ENCODE measurements around a stretch of chr10.

DNA sequence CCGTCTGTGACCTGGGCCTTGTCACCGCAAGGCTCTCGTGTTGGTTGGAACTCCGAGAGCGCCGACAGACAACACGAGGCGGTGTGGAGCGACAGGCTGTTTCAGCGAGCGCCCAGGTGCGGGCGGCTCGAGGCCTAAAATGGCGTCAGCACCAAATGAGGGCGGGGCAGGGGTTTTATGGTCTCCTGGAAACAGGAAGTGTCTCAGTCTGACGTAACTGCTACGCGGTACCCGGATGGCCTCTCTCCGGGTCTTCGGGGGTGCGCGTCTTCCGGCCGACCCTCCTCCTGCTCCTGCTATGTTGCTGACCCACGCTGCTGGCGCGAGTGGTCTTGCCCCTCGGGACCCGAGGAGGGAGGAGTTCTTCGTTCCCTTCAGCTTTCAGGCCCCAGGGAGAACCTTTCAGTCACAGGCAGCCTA is 77.1 kb downstream of the GLRX3 start:
- RRBS: no CpG with 5 or more reads among the region's 32 CpGs

DNA sequence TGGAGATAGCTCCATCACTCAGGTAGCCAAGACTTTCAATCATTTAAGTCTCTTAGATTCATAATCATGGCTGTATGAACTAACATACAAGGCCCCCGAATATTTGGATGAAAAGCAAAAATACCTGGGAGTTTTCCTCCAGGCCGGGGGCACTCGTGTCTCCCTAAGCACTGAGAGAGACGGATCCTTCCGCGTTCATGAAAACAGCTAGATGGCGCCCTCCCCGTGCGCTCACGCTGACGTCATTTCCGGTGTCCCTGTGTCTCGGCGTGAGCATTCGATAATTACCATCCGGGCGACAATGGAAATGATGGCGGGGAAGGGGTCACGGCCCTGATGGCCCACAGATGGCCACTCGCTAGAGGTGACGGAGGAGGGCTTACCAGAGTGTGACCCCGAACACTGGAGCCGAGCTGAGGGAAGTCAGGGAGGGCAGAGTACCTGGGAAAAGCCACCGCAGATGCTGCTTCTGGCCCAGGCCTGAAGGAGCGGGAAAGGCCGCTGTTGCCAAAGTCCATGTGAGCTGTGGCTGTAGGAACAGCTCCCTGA is 223.0 kb downstream of the TCERG1L start:
- RRBS: no CpG with 5 or more reads among the region's 26 CpGs

DNA sequence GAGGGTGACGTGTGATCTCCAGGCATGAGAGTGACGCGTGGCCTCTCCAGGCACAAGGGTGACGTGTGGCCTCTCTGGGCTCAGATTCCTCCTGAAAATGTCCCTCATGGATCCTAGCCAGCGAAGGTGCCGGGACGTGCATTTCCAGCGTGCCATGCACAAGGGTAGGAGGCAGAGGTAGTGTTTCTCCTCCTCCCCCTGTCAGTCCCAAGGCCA is 164.5 kb upstream of the TCERG1L start:
- RRBS: no CpG with 5 or more reads among the region's 8 CpGs

DNA sequence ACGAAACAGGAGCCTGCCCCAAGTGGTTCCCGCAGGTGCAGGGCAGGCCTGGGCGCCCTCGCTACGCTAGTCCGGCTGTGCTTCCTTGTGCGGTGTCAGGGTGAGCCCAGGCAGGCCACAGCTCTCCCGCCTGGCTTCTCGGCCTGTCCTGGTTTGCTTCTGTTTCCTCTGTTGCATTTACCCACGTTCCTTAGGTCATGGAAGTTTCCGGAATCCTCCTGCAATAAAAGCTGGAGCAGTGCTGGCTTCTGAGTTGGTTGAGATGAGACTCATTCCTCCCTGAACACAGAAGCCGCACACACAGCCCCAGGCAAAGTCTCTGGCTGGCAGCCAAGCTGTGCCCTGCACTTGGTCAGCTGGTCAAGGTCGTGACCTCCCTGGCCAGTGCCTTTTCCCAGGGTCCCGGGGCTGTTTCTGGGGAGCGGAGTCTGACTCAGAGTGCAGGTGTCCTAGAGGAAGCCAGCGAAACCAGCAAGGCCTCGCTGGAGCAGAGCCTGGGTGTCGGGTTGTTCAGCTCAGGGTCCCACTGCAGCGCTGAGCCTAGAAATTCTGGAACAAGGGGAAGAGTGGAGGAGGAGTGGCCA is 245.8 kb upstream of the PPP2R2D start:
- RRBS: no CpG with 5 or more reads among the region's 19 CpGs

DNA sequence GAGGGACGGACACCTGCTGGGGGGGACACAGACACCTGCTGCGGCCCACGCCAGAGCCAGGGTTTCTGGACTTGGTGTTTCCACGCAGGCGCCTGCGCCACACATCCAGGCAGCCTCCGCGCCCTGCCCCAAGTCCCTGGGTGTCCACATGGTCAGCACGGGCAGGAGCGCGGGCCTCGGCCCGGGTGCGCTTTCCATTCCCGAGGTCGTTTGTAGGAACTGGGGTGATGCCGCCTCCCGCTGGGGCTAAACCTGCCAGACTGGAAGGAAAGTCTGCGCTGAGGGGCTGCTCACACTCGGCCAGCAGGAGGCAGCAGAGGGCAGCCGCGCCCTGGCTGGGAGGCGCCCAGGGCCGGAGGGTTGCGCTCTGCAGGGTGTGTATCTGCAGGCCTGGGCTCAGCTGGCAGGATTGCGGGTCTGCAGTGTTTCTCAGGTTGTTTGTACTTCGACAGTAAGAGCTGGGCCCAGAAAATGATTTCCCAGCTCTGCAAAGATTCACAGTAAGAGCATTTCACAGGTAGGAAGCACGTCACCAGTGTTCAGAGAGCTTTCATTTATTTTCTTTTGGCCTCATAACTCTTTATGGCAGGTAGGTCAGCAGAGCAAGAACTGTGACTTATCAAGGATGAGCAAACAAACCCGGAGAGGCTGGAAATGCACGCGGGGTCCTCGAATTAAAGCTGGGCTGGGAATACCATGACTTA is 15.4 kb upstream of the PPP2R2D start:
- RRBS: no CpG with 5 or more reads among the region's 32 CpGs

GRCh38 chr10:132248783-132249552 is 58.8 kb downstream of the STK32C start:
- RRBS: 93% methylated on average over 5 of the region's 32 CpGs

GRCh38 chr10:132306667-132307040 is 1.1 kb downstream of the STK32C start:
- RRBS: 48% methylated on average over 4 of the region's 13 CpGs

GRCh38 chr10:132308025-132309327 is 726 bp upstream of the STK32C start:
- RRBS: 2% methylated on average over 28 of the region's 114 CpGs

GRCh38 chr10:132320028-132320449 is 12.0 kb upstream of the LRRC27 start:
- RRBS: no CpG with 5 or more reads among the region's 6 CpGs

GRCh38 chr10:132375023-132375979 is 21.7 kb upstream of the PWWP2B start:
- RRBS: no CpG with 5 or more reads among the region's 28 CpGs

- RRBS: 72% methylated on average over 11 of the region's 51 CpGs
Measured at GRCh38 chr10:132388700-132389934, 7.9 kb upstream of the PWWP2B start.

DNA sequence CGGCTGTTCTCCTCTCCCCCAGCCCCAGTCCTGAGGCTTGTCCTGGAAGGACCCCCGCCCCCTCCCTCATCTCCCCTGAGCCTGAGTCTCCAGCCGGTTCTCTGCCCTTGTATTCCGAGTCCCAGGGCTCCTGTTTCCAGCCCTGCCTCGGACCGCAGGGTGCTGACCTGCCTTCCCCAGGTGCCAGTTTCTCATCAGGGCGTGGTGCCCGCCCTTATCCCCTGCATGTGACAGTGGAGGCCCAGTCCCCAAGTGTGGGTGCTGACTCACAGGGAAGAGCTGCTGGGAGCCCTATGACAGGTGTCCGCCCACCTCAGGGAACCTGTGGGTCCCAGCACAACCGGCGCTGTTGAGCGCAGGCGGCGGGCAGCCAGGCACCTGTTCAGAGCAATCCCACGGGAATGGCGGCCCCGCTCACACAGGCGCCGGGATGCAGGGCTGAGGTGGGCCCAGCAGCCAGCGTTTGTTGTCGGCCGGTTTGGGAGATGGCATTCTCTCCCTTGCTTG is 2.0 kb downstream of the PWWP2B start:
- RRBS: 90% methylated on average over 14 of the region's 22 CpGs

DNA sequence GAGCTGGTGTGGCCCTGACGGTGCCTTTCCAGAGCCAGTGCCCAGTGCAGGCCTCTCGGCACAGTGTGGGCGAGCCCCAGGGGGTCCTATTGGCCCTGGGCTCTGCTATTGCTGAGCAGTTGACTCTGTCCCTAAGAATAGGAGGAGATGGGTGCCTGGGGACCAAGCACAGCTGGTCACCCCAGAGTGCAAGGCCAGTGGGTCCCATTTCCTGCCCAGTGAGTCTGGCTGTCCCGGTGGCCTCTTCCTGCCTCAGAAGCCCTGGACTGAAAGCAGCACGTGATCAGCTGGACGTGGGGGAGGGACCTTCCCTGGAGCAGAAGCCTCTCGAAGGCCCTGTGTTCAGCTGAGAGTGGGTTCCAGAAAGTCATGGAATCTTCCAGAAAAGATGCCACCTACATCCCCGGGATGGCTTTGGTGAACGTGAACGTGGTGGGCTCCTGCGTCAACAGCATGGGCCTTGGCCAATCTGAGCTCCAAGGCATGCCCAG is 42.0 kb downstream of the PWWP2B start:
- RRBS: no CpG with 5 or more reads among the region's 11 CpGs

DNA sequence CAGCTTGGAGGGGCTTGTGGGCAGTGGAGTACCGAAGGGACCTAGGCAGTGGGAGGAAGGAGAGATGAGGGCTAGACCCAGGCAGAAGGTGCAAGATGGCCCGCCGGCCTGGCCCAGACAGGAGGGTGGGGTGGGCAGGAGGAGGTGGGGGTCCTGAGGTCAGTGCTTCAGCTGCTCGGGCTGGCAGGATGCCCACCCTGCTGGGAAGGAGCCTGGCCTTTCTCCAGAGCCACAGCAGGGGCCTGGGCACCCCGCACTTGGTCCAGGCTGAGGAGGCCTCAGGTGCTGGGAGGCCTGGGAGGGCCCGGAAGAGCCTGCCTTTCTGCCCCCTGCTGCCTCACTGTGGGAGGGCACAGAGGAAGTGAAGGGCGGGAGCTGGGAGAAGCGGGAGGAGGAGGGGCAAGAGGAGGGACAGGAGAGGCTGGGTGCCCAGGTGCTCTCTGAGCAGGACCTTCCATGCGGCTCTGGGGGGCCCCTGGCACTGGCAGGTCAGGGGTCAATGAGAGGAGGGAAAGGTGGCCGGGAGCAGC is 49.7 kb downstream of the PWWP2B start:
- RRBS: 8% methylated on average over 1 of the region's 10 CpGs

DNA sequence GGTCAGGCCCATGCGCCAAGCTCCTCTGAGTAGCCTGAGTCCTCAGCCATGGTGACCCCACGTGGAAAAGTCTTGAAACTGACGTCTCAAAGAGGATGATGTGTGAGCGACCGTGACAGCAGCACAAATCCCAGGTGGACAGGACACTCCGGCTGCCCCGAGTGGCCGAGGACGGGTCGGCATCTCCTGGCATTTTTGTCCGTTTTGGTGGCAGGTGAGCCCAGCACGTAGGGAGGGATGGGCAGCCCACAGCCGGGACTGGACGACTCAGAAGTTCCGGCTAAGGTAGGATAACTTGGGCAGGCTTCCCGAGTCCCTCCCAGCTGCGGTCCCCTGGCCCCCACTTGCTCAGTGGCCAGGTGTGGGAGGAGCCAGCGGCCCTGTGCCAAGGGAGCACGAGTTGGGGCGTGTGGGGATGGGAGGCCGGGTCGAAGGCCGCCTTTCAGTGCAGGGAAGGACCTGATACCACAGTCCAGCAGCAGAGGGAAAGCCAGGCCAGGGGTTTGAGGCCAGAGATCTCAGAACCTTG is 58.4 kb downstream of the PWWP2B start:
- RRBS: 72% methylated on average over 3 of the region's 23 CpGs

DNA sequence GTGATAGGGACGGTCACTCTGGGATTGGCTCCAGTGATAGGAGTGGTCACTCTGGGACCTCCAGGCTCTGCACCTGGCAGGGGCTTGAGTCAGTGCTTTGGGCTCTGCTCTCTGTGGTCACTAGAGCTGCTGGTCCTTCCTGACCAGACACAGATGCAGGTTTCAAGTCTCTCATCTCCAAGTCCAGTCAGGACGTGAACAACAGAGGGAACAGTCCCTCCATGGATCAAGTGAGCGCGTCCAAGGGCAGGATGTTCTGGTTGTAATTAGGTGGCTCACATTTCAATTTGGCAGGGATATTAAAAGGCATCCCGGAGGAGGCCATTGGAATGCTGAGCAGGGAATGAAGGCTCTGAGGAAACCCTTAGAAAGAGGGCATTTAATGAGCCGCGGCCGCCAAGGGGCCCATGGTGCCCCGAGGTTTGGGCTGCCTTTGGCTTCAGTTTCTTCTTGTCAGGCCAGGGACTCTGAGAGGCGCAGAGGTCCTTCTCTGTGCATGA is 30.9 kb upstream of the INPP5A start:
- RRBS: no CpG with 5 or more reads among the region's 10 CpGs

DNA sequence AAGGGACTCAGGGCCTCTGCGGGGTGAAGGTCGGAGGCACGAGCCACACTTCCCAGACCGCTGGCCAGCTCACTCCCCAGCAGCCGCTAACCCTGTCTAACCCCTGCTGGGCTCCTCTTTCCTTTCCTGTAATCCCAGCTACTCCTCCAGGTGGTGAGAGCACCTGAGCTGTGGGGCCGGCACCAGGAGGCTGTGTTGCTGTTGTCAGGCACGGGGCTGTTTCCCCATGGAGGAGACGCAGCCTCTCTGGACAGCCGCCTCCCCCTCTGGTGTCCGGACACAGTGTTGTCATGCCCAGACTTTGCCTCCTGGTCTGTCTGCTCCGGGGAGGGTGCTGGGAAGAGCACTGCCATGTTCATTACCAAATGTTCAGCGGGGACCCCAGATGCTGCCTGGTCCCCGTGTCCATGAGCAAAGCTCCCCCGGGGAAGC is 18.6 kb upstream of the INPP5A start:
- RRBS: 60% methylated on average over 4 of the region's 14 CpGs

DNA sequence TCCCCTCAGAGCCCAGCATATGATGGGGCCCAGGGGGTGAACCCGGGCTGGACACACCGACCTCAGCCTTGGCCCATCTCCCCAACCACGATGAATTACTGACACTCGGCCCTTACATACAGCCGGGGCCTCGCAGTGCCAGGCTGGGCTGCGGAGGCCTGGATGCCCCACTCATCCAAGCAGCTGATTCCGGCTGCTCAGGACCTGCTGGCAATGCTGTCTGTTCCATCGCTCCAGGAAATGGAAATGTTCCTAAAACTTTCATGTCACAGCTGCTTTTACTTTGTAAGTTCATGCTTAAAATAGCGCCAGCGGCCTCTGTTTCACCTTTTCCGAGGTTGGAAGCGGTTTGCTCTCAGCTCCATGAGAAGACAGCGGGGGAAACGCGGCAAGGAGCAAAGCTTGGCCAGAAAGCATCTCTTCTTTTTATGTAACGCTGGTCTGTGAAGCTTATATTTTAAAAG is 17.2 kb upstream of the INPP5A start:
- RRBS: 80% methylated on average over 7 of the region's 17 CpGs

GRCh38 chr10:132550894-132552166 is 13.7 kb downstream of the INPP5A start:
- RRBS: no CpG with 5 or more reads among the region's 25 CpGs

GRCh38 chr10:132585649-132586136 is 48.1 kb downstream of the INPP5A start:
- RRBS: 88% methylated on average over 3 of the region's 13 CpGs